ENCODE measurements around a stretch of chr12.

- PRO-cap, 2 experiments, result no peak in any of the 2 experiments
Observed at GRCh38 chr12:1115677-1116286, 124.8 kb downstream of the ERC1 start.

DNA sequence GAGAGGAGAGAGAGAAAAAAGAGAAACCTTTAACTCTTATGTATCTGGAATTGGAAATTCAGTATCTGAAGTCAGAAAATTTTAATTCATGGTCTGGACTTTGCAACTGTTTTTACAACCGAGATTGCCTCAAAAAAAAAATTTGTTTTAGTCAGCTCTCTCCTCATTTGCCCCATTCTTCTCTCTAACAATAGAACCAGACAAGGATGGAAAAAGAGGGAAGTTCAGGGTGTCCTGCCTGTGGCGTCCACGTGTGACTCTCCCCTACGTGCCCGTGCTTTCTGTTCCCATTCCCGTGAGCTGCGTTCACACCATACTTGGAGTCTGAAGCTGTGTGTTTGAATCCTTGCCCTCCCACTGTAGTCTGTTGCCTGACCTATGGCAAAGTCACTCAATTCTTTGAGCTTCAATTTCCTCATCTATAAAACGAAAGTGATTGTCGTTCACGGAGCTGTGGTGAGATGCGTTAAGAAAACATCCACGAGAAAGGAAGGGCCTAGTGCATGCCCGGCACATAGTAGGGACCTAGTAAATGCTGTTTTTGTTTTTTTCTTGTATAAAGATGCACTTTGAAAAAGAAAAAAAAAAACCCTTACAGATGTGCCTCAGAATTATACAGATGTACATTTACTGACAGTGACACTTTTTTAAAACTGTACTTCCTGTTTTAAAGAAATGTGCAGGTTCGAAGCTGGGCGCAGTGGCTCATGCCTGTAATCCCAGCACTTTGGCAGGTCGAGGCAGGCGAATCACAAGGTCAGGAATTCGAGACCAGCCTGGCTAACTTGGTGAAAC is 7.2 kb upstream of the FBXL14 start:
- PRO-cap, 2 experiments, result peak in 2 of 2 experiments; most common plus-strand start position 432 of the sequence (in 1); most common minus-strand start position 366 of the sequence (in 1)

- PRO-cap, 2 experiments, result no peak in any of the 2 experiments
Observed at GRCh38 chr12:1629542-1630645, 863 bp downstream of the WNT5B start.

- PRO-cap, 2 experiments, result no peak in any of the 2 experiments
Observed at GRCh38 chr12:1632498-1633090, 3.6 kb downstream of the WNT5B start.

GRCh38 chr12:2198016-2198585 is 145.3 kb downstream of the CACNA1C start:
- PRO-cap, 2 experiments, result no peak in any of the 2 experiments

DNA sequence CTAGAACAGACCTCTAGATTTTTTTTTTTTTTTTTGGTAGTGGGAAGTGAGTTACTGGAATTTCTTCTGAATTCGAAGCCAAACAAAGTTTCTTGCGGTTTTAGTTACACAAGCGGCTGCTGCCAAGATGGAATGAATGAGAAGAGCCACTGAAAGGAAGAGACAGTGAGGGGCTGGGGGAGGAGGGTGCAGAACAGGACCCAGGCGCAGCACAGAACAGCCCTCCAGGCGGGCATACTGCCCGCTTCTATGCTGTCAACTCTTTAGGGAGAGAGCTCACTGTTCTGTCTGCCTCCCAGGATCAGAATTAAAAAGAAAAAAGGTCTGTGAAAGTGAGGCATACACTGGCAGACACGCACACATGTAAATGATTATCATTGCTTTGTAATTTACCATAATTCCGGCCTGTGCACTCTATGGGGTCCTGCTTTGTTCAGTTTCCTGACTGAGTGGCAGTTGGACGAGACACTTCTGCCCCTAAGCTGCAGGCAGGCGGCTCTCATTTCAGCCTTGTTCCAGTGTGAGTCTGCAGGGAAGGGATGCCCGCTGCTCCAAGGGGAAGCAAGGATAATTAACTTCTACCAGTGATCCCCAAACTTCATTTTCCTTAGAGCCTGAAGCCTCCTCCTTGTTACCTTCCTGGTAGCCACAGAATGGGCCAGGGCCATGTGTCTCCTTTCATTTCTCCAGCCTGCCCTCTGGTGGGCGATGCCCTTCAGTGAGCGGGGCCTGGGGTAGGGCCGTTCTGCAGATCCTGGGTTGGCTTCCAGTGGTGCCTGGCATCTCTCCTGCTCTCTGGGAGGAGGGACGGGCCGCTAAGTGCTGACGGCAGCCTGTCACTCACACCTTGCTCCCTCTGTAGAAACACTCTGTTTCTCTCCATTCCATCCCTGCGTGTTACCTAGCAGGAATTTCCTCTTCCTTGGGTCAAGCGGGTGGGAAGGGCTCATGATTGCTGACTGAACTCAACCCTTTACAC is 231.8 kb downstream of the CACNA1C start:
- PRO-cap, 2 experiments, result no peak in any of the 2 experiments

GRCh38 chr12:2346534-2346743 is 293.7 kb downstream of the CACNA1C start:
- PRO-cap, 2 experiments, result no peak in any of the 2 experiments

- PRO-cap, 2 experiments, result no peak in any of the 2 experiments
Observed at GRCh38 chr12:2496785-2497035, 298.1 kb upstream of the FKBP4 start.

- PRO-cap, 2 experiments, result no peak in any of the 2 experiments
Observed at GRCh38 chr12:2539768-2540376, 254.9 kb upstream of the FKBP4 start.

DNA sequence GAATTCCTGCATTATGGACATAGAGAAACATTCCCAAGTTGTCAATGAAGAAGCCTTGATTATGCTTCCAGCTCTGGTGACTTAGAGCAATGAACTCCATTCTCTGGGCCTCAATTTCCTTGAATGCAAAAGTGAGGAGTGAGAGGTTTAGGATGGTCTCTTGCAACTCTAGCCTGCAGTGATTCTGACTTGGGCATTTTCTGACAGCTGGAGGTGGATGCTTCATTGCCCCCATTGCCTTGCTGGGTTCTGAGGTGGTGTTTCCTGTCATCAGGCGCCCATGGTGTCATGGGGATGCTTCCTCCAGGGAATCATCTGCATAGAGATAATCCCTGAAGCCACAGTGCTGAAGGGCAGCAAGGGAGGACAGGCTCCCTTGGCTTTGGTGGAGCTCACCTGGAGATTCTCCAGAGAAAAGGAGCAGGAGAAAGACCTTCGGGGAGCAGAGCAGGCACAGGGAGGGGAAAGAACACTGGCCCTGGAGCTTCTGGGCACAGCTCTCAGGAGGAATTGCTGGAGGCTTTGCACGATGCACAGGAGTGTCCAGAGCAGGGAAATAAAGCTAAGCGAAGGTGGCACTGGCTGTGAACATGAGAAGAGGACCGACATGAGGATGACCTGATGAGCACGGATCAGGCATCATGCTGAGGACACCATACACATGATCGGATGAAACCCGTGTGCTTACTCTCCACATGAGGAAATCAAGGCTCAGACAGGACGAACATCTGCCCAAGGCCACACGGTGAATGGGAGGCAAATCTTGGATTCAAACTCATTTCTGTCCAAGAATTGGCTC is 155.1 kb upstream of the FKBP4 start:
- PRO-cap, 2 experiments, result no peak in any of the 2 experiments

- PRO-cap, 2 experiments, result no peak in any of the 2 experiments
Observed at GRCh38 chr12:2799566-2800292, 5.0 kb downstream of the FKBP4 start.

GRCh38 chr12:2958215-2958786 is 896 bp upstream of the TEAD4 start:
- PRO-cap, 2 experiments, result no peak in any of the 2 experiments

DNA sequence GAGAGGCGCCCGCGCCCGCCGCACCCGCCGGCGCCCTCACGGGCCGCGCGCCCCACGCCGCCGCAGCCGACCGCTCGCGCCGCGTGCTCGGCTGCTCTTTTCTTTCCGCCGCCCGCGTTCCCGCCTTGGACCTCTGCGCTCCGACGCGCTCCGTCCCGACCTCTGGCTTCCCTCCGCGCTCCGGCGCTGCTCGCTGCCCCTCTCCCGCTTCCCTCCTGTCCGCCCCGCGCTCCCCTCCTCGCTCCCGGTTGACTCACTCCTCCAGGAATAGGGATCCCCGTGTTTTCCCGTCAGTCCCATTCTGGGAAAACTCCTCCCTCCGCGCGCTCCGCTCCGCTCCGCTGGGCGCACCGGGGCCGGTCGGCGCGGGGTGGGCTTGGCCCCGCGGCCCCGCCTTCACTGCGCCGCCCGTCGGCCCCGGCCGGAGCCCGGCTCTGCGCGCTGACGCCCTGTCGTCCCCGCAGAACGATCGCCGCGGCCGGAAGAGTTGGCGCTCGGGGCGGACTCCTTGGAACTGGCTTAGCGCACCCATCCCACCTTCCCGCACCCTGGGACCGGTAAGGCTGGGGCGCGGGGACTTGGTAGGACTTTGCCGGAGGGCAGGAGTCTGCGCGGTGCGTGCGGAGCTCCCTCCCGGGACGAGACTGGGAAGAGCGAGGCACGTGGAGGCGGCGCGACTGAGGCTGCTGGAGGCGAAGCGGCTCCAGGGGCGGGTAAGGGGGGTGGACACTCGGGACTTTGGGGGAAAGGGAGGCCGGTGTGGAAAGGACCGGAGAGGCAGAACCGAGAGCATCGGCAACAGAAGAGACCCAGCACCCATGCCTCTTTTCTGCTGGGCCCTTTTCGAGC is 511 bp downstream of the TEAD4 start:
- PRO-cap, 2 experiments, result no peak in any of the 2 experiments

DNA sequence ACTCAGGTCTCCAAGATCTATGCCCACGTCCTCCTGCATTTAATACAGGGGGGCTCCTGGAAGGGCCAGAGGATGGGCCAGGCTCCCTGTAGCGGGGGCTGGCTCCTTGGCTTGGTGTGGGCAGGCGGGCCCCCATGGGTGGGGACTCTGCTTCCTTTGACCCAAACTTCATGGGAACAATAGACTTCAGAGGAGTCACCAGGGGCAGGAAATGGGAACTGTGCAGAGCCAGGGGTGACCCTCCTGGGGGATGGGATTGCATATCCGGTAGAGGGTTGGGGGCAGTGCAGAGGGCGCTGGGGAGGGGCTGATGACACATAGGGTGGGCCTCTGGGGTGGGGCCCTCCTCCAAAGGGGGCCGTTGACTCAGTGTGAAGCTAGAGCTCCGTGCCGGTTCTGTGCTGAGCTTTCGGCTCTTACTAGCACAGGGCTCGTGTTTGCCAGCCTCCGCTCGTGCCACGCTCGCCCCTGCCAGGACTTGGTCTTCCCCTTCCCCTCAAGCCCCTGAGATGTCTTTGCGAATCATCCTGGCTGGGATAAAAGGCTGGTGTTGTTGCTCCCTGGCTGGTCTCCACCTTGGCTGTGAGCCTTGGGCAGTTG is 4.7 kb downstream of the TEAD4 start:
- PRO-cap, 2 experiments, result no peak in any of the 2 experiments

GRCh38 chr12:3032648-3033192 is 44.5 kb upstream of the TSPAN9 start:
- PRO-cap, 2 experiments, result no peak in any of the 2 experiments

GRCh38 chr12:3084708-3085713 is 7.8 kb downstream of the TSPAN9 start:
- PRO-cap, 2 experiments, result no peak in any of the 2 experiments

DNA sequence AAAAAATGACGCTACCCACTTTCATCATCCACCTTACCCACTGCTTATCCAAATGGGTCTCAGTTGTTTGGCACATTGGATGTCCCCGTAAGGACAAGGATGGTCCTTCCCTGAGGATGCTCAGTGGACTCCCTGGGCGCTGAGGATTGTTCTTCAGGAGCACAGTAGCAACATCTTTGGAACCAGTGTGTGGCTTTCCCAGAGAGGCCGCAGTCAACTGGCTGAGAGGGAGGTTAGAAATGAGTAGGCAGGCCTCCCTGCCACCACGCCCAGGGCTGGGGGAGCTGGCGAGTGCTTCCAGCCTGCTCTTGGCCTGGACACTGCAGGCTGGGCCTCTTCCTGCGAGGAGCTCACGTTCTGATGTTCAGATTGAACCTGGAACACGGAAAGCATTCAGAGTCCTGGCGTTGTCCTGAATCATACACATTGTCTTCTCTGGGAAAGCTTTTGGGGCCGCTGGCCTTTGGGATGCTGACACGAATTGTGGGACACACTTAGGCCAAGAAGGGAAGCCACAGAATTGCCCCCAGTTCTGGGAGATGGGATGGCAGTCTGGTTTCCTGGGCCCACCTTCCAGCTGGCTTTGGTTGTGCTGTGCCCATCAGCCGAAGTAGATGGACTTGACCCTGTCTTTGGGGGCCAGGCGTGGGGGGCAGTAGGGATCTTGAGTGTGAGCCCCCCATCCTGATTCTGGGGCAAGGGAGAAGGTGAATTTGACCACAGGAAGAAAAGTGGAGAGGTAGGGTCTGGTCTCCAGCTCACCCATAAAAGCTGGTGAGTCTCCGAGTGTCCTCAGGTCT is 15.7 kb downstream of the TSPAN9 start:
- PRO-cap, 2 experiments, result no peak in any of the 2 experiments

- PRO-cap, 2 experiments, result no peak in any of the 2 experiments
Observed at GRCh38 chr12:3102870-3103533, 25.8 kb downstream of the TSPAN9 start.

GRCh38 chr12:3103772-3104444 is 26.7 kb downstream of the TSPAN9 start:
- PRO-cap, 2 experiments, result no peak in any of the 2 experiments

- PRO-cap, 2 experiments, result no peak in any of the 2 experiments
Observed at GRCh38 chr12:3199448-3199882, 122.3 kb downstream of the TSPAN9 start.